Hair follicular keratinocyte (primary cell): ENCODE measurements around the gene TUBGCP6.

DNA sequence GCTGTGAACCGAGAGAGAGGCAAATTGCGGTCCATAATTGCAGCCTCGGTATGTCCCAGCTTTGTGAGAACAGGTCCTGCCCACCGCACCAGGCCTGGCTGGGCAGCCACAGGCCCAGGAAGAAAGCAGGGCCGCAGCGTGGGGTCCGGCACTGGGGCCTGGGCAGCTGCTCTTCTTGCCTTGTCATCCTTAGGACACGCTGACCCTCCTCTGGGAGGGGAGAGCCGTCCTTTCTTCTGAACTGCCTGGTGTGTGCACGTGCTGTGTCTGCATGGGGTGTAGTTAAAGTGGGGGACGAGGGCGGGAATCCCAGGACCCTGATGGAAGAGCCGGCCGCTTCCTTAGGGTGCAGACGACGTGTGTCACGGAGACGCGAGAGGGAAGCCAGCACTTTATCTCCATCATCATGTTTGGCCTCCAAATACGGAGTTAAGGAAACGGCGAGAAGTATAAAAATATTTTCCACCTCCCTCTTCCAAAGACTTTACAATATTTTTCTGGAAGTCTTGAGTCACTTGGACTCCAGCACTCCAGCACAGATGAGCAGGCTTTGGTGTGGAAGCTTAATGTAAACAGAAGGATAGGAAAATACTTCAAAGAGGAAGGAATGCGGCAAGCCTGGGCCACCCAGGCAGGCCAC, 89.9 kb downstream of the TAFA5 start:
- RAMPAGE, long total RNA = no peak

DNA sequence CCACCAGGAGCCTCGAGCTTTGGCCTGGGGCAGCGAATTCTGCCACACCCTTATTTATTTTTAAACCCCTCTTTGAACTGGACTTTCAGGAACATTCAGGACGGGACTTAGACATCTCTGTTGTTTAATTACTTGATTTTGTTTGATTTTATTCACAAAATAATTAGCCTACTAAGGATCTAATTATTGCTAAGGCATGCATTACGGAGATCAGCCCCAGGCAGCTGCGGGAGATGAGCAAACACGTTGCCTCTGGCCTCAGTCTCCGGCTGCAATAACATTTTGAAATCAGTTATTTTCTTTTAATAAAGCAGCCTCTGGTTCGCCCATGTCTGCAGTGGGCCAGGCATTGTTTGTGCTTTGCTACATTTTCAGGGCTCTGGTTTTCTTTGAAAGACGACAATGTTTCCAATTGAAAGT, 526.5 kb downstream of the TAFA5 start:
- RAMPAGE, long total RNA = no peak

DNA sequence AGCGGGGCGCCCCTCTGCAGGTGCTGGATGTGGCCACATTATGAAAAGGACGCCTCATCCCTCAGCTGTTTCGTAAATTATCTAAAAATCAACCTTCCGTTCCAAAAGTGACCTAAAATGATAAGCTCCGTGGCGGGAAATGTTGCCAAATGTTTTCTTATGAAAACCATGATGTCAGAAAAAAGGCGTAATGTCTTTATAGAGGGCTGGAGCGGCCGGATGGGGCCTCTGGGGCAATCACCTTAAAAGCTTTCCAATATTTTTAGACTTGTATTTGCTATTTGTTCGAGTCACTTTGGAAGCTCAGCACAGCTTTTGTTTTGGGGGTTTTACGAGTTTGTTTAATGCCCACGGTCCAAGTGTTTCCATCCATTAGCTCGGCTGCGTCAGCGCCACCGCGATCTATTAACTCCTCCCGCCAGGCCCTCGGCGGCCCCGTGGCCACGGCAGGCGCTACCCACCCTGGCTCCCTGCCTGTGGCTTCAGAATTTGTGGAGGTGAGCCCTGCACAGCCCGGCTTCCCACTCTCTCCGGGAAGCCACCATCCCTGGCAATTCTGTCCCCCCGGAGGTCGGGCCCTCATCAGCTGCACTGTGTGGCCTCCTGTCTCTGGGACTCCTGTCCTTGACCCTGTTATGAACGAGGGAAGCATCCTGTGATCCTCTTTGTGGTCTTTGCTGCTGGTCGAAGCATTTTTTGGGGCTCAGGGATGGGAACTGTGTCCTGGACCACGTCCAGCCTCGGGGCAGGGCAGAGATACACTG, 648.6 kb downstream of the BRD1 start:
- RAMPAGE, long total RNA = no peak

- RAMPAGE, long total RNA = no peak
These were observed 379.0 kb downstream of the BRD1 start for GRCh38 chr22:49448579-49449138.

- RAMPAGE, long total RNA = no peak
These were observed 286.4 kb downstream of the BRD1 start for GRCh38 chr22:49541203-49541741.

DNA sequence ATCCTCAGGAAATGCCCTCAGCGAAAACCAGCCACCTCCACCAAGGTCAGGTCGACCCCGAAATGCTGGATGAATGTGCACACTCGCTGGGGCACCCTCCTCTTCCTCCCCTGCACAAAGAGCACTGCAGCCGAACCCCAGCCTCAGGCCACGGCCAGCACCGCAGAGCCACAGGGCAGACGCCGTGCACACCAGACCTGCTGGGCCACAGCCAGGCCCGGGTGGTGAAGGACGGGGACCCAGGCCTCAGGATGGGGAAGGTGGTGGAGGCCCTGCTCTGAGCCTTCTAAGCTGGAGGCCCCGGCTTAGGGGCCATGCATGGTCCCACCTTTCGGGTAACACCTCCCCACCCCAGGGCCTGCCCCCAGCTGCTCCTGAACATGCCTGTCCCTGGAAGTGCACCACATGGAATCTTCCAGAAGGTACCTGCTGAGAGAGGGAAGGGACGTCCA, 205.9 kb downstream of the BRD1 start:
- RAMPAGE, long total RNA = no peak

DNA sequence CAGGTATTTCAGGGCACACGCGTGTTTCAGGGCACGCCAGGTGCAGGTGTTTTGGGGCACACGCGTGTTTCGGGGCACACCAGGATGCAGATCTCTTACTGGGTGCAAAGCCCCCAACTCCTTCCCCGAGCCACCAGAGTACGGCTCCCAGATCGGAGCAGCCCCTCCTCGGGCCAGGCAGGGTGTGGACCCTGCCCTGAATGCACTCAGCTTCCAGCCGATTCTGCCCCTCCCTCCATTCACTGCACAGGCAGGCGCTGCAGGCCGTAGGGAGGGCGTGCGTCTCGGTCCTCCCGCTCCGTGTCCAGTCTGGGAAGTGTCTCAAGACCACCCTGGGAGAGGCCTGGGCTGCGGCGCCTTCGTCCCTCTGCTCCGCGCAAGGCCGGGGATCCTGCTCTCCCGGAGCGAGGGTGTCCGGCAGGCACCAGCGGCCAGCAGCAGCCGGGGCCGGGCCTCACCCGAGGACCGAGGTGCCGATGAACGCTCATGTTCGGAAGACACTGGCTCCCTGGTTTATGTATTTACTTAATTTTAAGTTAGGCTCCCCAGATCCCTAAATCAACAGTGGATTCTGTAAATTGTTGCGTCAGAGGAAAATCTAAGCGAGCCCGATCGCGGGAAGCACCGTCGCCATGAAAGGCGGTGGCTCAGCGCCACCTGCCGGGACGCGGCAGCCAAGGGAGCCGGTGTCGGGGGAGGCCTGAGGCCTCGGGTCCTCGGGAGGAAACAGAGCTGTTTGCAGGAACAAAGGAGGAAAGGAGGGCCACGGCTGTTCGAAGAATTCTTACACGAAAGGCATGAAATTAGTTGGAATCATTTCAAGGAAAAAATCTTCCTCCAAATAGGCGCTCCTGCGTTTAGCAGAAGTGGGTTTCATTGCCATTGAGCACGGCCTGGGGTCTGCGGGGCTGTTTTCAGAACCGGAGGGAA, 195.4 kb downstream of the BRD1 start:
- RAMPAGE, long total RNA = no peak

DNA sequence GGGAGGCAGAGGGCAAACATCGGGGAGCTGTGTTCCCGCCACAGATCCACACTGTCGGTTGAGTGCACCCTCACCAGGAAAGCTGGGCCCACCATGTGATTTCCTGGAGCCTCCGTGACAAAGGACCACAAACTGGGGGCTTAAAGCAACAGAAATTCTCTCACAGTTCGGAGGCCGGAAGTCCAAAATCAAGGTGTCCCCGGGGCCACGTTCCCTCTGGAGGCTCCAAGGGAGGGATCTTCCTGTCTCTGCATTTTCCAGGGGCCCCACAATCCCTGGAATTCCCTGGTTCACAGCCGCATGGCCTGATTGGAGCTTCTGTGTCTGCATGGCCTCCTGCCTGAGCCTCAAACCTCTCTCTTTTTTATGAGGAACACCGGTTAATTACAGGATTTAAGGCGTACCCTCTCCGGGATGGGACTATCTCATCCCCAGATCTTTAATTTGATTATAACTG, 169.3 kb downstream of the BRD1 start:
- RAMPAGE, long total RNA = no peak

DNA sequence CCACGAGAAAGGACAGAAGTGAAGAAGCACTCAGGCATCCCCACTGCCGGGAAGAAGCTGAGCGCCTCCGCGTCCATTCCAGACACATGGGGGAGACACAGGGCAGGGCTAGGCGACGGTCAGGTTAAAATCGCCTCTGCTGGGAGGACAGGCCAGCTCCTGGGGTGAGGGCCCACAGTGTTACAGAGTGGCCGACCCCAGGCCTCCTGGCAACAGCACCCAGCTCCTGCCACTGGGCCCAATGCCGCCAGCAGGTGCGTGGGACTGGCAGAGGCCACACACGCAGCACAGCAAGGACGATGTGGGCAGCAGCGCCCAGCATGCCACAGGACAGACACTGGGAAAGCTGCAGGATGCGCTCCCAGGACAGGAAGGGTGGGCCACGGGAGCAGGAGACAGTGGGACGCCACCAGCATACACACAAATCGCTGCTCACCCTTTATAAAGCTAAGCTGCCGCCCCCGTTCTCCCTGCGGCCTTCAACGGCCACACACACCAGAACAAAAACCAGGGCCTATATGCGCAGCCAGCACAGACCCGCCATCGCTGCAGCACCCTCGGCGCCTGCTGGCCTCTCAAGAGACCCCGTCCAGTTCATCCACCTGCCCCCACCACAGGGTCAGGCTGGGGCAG, 26.8 kb downstream of the BRD1 start:
- RAMPAGE, long total RNA = no peak

- RAMPAGE, long total RNA = no peak
These were observed 3.8 kb downstream of the PIM3 start for GRCh38 chr22:49964325-49964807.

DNA sequence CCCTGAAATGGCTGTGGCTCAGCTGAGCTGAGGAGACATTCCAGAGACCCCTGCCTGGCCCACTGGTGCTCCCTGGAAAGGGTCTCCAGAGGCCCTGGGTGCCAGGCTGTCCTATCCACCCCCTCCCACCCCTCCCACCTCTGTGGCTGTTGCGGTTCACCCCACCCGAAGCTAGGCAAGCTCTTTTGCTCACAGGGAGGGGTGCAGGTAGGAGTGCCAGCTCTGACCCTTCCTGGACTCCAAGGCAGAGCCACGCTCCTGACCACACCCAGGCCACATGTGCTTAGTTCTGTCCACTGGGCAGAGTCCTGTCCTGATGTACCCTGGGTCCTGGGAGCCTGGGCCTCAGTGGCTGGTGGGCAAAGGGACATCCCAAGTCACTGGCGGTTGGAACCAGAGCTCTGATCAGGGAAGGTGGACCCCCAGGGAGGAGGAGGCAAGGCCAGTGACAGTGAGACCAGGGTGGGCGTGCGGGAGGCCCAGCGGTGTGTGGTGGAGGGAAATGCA, 16.4 kb downstream of the IL17REL start:
- RAMPAGE, long total RNA = no peak

DNA sequence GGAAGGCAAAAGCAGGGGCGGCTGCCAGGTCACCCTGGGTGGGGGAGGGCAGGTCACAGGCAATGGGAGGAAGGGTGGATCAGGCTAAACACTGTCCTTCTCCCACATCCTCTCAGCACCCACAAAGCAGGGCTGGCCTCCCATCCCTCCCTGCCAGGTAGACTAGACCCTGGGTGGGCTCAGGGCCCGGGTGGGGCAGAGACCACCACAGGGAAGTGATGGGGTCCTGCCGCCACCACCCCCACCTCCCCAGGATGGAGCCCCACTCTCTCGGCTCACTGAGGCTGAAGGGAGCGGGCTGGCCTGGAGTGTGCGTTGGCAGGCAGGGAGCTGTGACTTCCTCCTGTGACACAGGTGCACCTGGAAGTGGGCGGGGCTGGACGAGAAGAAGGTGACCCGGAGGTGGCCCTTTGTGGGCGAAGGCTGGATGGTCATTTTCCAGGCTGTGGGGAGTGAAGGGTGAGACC, 15.5 kb downstream of the IL17REL start:
- RAMPAGE, long total RNA = no peak

DNA sequence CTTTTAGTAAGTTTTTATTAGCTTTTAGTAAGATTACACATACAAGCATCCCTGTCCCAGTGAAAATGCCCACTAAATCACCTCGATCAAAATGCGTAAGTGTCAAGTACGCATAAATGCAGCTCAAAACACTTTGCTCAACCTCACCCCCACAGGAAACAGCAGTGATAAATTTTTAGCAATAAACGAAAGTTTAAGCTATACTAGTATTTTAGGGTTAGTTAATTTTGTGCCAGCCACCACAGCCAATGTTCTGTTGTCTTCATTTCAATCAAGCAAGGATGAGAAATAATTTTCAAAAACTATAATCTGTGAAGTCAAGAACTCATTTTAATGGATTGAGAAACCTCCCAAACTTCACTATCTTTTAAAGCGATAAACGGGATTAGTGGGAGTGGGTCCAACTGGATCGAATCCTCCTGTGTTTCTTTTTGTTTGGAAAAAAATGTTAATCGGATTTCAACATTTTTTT, 963 bp upstream of the MLC1 start:
- RAMPAGE, long total RNA = no peak

GRCh38 chr22:50118493-50119283, 28.9 kb downstream of the MOV10L1 start:
- RAMPAGE, long total RNA = no peak

GRCh38 chr22:50188189-50189300, 2.8 kb downstream of the TRABD start:
- RAMPAGE, long total RNA = no peak

DNA sequence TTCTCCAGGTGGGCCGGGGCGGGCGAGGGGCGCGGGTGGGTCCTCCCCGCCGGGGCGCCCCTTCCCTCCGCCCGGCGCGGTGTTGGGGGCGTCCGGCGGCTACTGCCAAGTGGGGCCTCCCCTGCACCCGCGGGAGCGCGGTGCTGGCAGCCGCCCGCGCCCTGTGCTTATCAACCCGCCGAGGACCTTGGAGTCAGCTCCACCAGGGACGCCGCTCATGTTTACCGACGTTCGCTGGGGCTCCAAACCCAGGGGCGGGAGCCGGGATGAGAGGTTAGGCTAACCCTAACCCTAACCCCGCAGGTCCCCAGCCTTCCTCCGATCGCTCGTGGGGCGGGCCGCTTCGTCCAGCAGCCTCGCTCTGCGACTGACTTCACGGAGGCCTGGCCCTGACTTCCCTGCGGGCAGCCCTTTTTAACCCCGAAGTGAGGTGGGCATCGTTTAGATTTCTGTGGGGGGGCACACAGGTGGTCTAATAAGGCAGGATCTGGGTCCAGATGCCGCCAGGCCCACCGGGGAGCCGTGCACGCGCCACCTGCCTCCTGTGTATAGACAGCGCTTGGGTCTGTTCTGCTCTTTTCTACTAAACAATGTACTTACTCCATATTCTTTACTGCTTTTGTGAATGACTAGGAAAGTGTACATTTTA, 896 bp downstream of the SELENOO start:
- RAMPAGE, long total RNA = no peak

- RAMPAGE, long total RNA = no peak
These were observed 19.1 kb downstream of the TUBGCP6 start for GRCh38 chr22:50225616-50226254.

DNA sequence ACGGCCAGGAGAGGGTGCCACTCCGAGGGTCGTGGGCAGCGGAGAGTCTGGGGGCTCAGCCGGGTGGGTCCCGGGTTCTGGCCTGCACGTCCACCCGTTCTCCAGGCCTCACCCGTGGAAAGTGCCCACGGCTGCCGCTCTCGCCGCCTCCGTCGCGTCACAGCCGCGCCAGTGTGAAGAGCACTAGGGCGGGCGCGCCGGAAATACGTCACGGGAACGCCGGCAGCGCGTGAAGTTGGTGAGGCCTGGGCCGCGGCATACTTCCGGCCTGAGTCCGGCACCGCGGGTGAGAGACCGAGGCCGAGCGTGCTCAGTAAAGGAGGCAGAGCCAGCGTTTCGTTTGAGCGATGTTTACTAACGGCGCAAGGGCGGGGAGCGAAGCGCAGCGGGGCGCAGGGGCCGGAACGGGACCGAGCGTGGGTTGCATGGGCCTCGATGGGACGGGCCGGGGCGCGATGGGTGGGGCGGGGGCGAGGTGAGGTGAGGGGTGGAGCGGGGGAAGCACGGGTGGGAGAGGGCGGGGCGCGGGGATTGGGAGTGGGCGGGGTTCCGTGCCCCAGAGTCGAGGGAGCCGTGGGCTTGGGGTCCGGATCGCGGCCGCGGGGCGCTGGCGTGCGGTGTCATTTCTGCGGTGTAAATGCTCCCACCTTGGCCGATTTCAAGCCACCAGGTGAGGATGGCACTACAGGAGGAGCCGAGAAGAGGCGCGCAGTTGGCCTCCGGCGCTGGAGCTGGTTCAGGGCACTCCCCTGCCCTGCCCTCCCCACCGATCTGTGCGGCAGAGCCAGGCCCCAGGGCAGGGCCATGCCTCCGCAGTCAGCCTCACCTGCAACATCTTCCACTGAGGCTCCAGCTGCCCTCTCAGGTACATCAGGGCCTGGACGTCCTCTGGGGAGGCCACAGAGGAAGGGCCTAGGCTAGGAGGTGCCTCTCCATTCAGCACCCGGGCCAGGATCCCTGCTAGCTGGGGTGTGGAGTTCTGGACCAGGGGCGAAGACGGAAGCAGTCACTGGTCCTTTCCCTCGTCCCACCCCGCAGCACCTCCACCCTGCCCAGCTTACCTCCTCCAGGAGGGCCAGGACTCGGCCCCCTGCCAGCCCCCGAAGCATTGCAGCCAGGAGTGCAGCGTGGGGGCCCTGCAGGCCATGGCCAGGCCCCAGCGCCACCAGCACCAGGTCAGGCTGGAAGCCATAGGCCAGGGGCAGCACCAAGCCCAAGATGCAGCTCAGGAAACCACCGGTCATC, at the start of gene TUBGCP6:
Gene TUBGCP6, minus strand, starts transcription at position 175 of the 1,245 bp plus-strand sequence.
- RAMPAGE, long total RNA = no peak

DNA sequence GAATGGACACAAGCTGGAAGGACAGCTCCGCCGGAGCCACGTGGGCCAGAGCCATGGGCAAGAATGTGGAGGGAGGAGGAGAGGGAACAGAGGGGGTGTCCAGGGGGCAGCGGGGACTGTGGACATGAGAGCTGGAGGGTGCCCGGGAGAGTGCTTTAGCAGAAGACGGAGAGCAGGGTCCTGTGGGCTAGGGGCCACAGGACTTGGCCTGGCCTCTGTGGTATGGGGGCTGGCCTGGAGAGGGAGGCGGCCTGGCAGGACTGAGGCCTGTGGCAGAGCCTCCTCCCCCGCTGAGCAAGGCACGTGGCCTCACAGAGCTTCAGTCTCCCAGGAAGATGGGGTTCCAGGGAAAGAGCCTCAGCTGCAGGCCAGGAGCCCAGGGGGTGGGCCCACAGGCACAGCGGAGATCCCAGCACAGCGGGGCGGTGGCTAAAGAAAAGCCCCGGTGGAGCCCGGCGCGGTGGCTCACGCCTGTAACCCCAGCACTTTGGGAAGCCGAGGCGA, 2.3 kb downstream of the MAPK12 start:
- RAMPAGE, long total RNA = no peak

DNA sequence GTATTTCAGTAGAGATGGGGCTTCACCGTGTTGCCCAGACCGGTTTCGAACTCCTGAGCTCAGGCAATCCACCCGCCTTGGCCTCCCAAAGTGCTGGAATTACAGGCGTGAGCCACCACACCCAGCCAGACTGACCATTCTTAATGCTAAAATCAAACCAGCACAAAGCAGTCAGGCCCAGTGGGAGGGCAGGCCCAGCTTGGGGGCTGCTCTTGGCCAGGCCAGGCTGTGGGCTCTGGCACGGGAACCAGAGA, 8.7 kb downstream of the PLXNB2 start:
- RAMPAGE, long total RNA = no peak